Peritoneum (tissue), 1 donor: Measurements from ENCODE around the genes AFF3, CHST10 and NMS.

DNA sequence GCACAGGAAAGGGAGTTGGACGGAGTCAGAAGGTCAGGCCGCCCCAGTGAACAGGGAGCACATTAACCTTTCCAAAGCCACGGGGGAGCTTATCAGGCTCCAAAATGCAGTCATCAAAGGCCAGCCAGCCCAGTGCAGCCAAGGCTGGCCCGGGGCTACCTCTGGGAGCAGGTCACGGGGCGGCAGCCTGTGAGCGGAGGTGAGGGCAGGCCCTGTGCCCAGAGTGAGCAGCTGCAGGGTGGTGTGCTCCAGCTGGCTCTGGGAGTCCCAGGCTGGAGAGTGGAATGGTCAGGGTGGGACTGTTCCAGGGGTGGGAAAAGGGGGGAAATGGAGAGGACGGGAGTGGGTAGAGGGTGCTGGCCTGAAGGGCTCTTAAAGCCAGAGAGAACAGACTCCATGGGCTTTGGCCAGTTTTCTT is 146.9 kb upstream of the REV1 start:
- PRO-cap = no peak

DNA sequence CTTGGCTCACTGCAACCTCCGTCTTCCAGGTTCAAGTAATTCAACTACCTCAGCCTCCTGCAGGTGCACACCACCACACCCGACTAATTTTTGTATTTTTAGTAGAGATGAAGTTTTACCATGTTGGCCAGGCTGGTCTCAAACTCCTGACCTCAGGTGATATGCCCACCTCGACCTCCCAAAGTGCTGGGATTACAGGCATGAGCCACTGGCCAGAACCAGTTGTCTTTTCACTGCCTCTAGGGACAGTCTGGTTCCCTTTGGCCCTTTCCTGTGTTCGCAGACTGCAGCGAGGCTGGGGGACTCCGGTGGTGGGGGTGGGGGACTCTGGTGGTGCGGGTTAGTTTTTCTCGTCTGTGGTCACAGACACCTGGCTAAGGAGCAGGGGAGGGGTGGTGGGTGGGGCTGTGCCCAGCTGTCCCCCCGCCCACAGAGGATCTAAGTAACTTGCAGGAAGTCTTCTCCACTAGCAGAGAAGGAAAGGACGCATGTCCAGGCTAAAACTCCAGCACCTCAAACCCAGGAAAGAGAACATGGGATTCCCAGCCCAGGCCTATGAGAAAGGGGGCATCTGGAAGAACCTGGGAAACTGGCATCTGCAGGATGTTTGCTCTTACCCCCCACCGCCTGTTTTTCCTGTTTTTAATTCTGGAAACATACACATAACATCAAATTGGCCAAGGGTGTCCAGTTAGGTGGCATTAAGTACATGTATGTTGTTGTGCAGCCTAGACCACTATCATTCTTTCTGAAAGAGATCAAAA is 148.5 kb upstream of the REV1 start:
- PRO-cap = no peak

DNA sequence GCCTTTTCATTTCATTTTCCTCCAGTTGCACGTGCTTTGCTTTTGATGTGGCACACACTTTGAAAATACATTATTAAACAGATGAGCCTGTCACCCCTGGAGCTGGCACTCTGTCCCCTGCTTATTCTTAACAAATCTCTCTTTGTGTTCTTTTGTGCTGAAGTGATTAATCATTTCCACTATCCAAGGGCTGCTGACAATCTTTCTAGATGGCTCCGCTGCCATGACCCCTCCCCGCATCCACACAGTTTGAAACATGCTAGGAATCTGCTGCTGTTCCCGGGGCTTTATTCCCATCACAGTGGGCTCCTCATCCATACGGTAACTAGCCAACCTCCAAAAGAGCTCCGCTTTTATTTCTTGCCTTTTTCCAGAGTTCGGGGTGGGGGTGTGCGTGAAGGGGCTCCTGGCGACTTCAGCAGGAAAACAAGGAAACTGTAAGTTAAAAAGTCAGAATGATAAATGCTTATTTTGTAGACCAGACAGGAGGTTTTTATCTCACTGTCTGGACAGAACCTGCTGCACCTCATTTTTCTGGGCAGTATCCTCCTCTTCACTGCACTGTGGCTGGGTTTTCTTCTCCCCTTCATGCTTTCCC is 319.8 kb downstream of the AFF3 start:
- PRO-cap = no peak

DNA sequence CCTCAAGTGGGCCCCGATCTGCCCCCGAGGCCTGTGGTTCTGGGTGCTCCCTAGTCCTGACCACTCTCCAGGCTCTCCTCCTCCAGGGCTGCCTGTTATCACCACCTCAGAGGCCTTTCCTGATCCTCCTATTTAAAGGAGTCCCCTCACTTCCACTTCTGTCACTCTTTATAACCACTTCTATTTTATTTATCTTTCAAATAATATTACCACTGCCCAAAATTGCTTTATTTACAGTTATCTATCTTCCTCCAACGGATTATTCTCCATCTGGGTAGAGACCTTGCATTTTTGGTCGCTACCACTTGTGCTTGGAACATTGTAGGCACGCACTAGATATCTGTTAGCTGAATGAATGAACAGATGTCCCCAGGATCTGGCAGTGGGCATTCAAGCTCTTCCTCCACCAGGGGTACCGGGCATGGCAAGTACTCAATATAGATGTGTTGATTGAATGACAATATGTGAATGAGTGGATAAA is 267.1 kb downstream of the AFF3 start:
- PRO-cap = no peak

GRCh38 chr2:100142436-100142941 is at the start of gene AFF3:
AFF3 (minus strand) TSS chr2:100142590.
- PRO-cap = no peak

- PRO-cap = no peak
Measured at GRCh38 chr2:100263931-100264145, 58.5 kb downstream of the LONRF2 start.

GRCh38 chr2:100416889-100418114 is at the start of gene CHST10:
CHST10 (minus strand) TSS chr2:100417668.
- PRO-cap = no peak

DNA sequence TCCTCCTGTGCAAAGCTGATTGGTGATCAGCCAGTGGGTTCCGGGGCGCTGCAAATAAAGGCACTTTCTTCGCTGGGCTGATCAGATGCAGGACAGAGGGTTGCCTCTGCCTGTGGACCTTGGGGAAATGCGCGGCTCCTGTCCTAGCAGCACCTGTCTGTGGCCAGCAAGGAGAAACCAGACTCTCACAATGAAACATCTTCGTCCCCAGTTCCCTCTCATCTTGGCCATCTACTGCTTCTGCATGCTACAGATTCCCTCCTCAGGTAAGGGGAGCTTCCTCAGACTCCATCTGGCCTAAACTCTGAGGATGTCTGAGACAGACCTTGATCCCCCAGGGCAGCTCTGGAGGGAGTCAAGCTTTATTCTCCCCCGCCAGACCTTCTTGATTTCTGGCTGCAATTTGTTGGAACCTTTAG is at the start of gene NMS:
TSS of gene NMS (plus strand) at position 184 of the 419 bp plus-strand sequence.
- PRO-cap = no peak

DNA sequence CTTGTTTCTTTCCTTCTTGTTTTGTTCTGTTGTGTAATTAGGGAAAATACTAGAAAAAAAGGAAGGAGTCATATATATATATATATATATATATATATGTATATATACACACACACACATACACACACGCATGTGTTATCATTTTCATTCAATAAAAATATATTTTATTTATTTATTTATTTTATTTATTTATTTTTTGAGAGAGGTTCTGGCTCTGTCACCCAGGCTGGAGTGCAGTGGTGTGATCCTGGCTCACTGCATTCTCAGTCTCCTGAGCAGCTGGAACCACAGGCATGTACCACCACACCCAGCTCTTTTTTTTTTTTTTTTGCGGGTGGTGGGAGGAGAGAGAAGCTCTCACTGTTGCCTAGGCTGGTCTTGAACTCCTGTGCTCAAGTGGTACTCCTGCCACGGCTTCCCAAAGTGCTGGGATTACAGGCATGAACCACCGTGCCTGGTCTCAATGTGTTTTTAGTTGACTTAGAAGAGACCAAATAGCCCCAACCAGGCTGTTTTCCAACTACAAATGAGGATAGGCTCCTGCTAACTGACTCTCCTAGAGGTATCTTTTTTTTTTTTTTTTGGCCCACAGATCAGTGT is 80.6 kb downstream of the PDCL3 start:
- PRO-cap = no peak

DNA sequence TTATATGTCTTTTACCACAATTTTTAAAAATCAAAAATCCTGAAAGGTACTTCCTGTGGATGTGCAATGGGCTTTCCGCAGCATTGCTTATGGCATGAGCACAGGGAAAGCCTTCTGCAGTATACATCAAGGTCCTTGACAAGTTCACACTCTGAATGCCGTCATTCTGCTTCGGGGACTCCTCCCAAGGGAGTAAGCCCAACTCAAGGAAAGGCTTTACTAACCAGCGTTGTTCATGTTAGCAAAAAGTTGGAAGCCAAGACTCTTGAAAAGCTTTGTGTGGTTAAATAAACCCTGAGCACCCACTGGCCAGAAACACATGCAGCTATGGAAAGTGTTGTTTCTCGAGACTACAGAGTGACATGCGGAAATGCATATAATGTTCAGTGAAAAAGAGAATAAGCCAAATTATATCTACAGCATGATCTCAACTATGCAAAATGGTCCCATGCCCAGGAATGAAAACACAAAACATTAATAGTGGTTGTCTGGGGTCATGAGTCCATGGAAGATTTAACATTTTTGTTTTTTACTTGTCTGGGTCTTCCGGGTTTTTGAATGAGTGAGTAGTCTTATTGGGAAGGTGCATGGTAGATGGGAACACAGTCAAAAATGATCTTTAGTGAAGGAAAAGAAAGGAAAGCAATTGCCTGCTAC is 31.5 kb downstream of the NPAS2 start:
- PRO-cap = no peak

- PRO-cap = no peak
Measured at GRCh38 chr2:100883328-100883558, 63.3 kb downstream of the NPAS2 start.

GRCh38 chr2:100987561-100988418 is 14.3 kb upstream of the RPL31 start:
- PRO-cap = no peak

GRCh38 chr2:101111266-101111693 is 39.9 kb downstream of the TBC1D8 start:
- PRO-cap = no peak

GRCh38 chr2:101121172-101121501 is 30.0 kb downstream of the TBC1D8 start:
- PRO-cap = no peak

GRCh38 chr2:101124368-101125795 is 26.3 kb downstream of the TBC1D8 start:
- PRO-cap = no peak

GRCh38 chr2:101253781-101254393 is 1.2 kb downstream of the CNOT11 start:
- PRO-cap = no peak

DNA sequence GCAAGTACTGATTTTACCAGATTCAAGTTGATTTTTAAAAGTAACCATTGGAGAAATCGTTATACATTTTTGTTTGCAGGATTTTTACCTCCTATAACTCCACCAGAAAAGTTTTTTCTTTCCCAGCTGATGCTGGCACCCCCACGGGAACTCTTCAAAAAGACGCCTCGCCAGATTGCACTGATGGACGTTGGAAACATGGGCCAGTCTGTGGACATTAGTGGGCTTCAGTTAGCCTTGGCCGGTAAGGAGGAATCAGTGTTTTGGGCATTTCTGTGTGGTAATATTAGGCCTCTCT is 5.0 kb downstream of the CNOT11 start:
- PRO-cap = no peak

- PRO-cap = no peak
Measured at GRCh38 chr2:101268463-101268743, 15.7 kb downstream of the CNOT11 start.

DNA sequence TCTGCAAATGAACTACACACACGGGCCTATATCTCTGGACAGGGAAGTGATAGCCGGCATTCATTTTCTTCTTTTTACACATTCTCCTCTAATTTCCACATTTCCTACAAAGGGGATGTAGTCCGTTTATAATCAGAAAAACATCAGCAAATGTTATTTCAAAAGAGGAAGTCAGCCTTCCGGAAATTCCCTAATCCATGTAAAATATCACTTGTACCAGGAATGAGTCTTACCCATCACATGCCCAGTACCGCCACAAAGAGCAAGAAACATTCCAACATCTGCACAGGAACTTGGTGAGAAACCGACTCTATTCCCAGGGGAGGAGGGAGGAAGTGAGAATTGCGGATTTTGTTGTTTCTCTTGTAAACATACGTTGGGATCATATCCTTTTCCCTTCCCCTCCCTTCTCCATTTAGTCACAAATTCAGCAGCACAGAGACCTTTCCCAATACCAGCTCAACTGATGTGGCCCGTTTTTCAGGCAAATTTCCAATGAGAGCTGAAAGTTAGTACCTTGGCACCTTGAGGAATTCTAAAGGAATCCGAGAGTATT is 10.7 kb downstream of the RFX8 start:
- PRO-cap = no peak

GRCh38 chr2:101718856-101719297 is 21.4 kb downstream of the MAP4K4 start:
- PRO-cap = no peak